ENCODE measurements around a stretch of chr10.

- PRO-cap: unidirectional peak, plus-strand start at chr10:134870; unidirectional peak, plus-strand start at chr10:134987; bidirectional peak, plus-strand start at chr10:135028, minus-strand start at chr10:135024; bidirectional peak, plus-strand start at chr10:135519, minus-strand start at chr10:135353
Observed at GRCh38 chr10:134362-135391, 578 bp upstream of the ZMYND11 start.

DNA sequence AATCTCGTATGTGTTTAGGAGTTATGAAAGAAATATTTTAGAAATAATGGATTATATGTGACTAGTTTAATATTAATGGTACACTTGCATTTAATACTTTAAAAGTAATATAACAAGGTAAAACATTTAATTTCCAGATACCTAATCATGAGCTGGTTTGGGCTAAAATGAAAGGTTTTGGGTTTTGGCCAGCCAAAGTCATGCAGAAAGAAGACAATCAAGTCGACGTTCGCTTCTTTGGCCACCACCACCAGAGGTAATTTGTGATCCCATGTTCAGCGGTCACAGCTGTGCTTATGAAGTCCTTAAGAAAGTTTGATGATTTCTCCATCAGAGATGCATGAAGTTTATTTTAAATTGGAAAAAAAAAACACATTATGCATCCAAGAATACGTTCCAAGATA, 106.6 kb downstream of the ZMYND11 start:
- PRO-cap: no peak

GRCh38 chr10:370179-370385, 234.8 kb downstream of the ZMYND11 start:
- PRO-cap: no peak

GRCh38 chr10:379956-380850, 244.9 kb downstream of the ZMYND11 start:
- PRO-cap: no peak

DNA sequence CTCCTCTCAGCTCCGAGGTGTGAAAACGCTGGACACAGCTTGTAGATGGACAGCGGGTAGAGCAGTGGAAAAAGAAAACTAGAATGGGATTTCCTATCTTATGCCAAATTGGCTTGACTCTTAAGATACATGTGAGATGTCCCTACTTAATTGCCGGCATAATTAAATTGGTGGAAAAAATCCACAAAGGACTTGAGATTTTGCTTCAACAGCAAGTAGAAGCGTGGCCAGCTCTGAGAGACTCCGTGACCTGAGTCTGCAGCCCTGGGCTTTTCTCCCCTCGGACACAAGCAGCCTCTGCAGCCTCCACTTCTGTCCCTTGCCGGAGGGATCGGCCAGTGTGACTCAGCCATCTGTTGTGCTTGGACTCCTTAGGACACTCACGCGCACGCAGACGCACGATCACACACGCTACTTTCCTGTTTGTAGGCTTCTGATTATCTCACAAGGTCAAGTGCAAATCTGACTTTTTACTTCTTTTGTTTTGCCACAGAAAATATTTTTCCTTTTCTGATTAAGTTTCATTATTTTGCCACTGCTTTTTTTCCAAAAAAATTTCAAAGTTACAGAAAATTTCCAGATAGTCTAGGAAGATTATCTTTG, 268.8 kb downstream of the DIP2C start:
- PRO-cap: no peak

GRCh38 chr10:435934-436749, 253.3 kb downstream of the DIP2C start:
- PRO-cap: no peak

DNA sequence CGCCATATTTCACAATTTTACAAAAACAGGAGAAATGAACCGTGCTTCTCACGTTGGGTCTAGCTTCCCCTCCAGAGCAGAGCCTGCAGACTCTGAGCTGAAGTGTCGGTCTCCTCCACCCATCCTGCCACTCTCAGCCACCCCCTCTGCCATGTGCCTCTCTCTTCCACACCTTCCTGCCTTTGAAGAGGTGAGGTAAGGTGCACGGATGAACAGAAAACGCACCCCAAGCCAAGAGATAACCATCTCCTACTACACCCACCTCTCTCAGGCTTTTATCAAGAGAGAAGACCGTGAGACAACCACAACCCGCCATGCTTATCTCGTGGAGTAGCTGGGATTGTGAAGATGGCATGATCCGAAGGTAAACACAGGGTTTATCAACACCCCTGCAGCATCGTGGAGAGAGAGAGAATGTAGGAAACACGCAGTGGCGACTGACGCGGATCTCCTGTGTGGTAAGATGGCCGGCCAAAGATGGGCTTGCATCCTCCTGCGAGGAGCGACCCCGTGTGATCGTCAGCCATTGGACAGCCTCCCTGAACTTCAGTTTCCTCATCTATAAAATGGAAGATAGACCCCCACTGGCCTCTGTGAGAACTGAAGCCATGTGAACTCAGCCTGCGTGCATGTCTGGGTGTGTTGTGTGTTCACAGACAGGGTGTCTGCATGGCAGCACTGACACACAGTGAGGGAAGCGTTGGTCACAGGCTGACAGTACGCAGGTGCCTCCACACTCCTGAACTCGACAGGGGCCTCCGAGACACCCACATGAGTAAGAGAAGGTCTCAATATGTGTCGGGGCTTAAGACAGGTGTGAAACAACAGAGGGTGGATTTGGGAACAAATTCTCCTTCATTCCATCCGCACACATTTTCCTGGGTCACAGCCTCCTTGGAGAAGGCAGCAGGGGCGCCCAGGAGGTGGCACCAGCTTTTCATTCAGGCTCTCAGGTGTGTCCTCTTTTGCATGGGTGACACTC, 218.9 kb downstream of the DIP2C start:
- PRO-cap: no peak

GRCh38 chr10:614694-615332, 74.7 kb downstream of the DIP2C start:
- PRO-cap: no peak

GRCh38 chr10:645487-645990, 43.9 kb downstream of the DIP2C start:
- PRO-cap: no peak

DNA sequence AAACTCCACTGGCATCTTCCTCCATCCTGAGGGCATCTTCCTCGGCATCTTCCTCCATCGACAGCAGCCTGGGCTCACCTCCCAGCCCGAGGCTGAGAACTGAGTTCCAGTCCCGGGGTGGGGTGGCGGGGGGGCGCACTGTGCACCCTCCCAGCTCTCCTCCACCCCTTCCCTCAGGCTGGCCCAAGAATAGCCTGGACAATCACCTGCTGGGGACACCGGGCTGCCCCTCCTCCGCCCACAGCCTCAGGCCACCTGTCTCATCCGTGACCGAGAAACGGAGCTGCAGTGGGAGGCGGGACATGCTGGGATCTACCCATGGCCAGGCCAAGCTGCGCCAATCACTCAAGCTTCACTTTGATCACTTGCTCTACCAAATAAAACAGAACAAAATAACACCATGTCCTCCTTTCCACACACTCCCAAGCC, 37.2 kb downstream of the DIP2C start:
- PRO-cap: no peak

DNA sequence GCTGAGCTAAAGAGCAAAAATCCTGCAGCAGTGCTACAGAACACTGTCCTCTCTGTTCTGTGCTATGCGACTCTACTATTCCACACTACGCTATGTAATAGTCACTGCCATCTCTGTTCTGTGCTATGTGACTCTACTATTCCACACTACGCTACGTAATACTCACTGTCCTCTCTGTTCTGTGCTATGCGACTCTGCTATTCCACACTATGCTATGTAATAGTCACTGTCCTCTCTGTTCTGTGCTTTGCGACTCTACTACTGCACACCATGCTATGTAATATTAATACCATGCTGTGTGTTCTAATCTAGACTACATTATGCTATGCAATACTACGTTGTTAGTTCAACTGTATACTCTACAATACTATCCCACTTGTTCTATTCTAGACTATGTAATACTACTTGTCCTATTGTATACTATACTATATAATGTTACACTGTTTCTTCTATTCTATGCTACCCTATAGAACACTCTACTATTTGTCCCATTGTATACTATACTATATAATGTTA, 34.1 kb downstream of the DIP2C start:
- PRO-cap: no peak

DNA sequence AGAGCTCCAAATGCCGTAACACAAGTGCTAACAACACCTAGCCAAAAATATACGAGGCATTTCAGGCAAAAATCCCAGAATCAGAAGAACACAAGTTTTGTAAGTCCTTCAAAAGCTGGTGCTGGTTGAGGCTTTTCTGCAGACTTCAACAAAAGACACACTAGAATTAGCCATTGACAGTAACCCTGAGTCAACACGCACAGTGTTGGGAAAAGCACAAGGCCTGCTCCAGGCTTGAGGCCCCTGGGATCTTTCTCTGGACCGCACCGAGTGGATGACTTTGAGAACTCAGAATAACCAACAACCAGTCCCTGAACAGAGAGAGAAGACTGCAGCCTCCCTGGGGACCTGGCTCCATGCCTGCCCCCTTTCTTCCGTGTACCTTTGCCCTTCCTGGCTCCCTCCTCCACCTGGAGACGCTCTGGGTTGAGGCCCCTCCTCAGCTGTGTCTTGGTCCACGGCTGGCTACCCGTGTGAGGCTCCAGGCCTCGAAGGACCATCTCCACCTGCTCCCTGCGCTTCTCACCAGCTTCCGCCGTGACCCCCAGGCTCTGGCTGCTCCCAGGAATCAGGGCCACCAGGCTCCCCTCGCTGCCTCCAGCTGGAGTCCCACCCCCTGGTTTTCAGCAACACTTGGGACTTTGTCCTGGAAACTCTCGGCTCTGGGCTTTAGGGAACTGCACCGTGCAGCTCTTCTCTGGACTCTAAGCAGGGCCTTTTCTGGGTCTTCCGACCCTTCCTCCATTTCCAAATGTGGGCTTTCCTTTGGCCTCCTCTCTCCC, 28.4 kb downstream of the DIP2C start:
- PRO-cap: no peak

DNA sequence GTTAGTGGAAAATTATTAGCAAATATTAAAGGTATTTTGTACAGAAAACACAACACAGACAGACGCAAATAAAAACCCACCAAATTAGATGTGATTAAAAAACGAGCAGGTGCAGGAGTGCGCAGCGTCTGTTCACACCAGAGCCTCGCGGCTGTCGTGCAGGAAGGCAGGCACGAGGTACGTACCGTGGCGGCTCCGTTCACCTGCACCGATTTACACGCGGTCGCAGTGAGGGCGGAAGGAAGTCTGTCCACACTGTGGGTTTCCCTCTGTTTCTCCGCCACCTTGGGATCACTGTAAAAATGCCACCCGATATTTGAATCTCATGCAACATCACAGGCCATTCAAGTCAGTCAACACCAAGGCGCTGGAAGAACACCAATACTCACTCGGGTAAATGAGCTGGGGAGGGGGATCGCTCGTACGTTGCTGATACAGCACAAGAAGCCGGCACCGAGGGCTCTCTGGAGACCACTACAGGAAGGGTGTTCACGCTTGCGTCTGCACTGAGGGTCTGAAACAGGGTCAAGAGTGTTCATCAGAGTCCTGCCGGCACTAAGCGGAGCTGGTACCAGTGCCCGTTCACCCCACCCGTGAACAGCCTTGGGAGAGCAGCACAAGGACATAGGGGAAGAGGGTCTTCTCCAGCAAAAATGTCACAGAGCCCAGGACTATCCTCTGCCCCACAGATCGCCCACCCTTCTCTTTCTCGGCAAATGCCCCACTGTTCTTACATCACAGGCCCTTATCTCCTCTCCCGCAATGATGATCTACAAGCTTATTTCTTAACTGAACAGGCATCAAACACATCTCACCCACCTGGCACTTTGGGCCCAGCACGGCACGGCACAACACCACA, 116.7 kb downstream of the LARP4B start:
- PRO-cap: no peak

DNA sequence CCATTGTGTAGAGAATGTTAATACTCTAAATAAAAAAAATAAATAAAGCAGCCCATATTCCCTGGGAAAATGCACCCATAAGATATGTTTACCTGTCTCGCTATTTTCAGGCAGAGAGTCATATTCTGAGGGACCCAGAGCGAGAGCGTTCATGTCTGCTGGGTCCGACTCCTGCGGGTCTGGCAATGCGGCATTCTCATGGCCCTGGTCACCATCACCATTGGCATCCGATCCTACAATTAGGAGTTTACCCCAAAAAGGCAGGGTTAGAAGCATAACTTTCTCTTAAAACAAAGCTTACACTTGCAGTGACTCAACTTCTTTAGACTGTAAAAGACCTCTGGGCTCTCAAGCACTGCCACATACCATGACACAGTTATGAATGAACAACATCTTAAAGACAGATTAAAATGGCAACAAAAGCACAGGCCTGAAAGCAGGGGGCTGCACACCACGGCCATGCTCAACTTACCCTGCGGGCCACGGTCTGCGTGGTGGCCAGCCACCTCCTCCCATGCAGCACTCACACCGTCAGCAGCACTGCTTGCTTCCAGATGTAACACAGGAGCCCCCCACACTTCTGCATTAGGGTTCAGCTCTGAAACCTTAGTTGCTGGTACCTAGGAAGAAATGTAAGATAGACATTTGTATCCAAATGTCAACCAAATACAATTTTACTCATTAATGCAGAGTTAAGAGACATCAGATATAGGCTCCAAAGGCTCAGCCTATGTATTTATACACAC, 67.7 kb downstream of the LARP4B start:
- PRO-cap: no peak

DNA sequence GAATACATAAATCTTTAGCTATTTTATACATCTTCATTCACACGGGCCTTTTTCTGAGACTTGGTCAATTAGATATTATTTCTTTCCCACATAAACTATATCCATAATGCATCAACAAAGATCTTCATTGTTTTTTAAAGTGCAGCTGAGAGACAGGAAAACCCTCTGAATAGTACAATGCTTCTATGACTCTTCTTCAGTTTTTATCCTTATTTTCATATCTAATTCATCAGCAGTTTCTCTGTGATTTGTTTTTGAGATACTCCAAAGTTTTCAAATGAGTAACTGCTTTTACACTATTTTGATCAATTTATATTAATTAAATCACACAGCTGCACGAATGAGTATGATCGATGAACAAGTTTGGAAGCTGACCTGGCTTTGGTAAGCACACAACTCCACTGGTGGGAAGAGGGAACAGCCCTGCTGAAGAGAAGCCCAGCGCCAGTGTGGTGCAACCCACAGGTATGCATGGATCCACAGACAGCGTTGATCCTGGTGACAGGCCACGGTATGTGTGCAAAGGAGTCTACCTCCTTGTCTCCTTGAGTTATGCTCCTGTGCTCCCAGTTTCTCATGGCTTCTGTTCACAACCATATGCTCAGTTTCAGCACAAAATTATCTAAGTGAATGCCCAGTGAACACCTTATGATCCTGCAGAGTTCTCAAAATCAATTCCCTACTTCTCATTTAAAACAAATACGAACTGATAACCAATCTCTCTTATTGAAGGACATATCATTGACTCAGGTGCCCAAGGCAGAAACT, 25.3 kb downstream of the LARP4B start:
- PRO-cap: no peak

- PRO-cap: no peak
Observed at GRCh38 chr10:1044252-1044942, 4.5 kb downstream of the IDI1 start.

DNA sequence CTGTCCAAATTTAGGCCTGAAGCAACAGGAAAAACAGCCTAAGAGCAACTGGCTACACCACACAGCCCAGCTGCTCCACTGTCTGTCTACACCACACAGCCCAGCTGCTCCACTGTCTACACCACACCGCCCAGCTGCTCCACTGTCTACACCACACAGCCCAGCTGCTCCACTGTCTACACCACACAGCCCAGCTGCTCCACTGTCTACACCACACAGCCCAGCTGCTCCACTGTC, 2.6 kb downstream of the IDI1 start:
- PRO-cap: no peak

DNA sequence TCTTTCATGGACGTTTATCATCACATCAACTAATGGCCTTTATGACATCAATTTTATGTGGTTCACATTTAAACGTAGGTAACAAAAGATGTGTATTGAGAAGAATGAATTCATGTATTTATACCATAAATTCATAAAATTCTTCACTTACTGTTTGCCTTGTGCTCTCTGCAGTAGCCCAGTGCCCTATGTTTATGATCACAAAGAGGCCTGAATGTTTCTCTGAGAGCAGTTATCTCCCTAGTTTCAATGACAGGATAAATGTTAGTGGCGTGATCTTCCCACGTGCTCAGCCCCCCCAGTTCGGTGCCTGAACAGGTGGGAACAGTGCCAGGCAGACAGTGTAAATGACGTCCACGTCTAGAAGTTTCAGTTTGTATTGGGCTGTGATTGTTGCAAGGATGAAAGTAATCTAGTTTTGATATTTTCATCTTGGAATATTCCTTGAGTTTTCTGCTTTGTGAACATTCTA, 42.8 kb downstream of the WDR37 start:
- PRO-cap: no peak

DNA sequence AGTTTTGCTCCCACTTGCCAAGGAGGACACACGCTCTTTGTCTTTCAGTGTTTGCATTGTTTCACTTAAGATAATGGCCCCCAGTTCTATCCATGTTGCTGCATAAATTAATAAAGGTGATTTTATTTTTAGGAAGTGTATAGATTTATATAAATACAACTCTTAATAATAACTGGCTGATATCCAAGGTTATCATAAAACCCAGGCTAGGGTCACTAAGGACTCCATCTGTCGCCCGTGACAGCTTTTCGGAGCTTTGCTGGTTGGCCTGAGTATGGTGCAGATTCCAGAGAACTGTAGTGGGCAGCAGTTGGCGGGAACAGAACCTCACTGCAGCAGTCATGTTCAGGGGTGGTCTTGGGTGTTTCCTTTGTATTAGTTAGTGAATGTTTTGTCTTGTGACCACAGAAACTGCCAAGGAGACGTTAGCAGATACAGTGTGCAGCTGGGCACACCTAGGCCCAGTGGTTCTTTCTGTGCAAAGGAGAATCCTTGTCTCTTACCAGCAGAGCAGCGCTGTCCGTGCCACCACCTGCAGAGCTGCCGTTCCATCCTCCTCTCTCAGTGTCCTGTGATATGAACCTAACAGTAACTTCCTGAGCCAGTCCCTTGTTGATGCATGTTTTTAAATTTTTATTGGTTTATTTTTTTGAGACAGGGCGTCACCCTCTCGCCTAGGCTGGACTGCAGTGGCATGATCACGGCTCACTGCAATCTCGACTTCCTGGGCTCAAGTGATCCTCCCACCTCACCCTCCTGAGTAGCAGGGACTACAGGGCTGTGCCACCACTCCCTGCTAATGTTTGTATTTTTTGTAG, 60.4 kb downstream of the WDR37 start:
- PRO-cap: no peak

DNA sequence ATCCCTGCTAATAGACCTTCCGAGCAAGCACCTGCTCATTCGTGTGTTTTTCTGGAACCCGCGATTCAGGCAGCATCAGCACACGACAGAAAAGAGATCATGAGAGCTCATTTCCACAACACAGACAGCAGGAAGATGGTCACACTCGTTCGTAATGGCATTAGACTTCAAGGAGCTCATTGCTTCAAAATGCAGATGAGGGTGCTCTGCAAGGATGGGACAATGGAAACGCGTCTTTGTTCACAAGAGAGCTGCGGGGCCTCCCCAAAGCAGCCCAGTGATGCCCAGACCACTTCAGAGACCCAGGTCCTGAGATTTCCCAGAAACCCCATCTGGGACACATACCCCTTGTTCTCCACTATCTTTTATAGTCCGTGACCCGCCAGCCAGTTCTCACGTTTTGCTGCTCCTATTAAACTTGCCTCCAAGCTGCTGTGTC, 285.7 kb upstream of the PFKP start:
- PRO-cap: no peak

Measured in left cardiac atrium (tissue), 1 donor.